Bronchus (tissue), 1 donor: ENCODE measurements around the genes COCH and HECTD1.

DNA sequence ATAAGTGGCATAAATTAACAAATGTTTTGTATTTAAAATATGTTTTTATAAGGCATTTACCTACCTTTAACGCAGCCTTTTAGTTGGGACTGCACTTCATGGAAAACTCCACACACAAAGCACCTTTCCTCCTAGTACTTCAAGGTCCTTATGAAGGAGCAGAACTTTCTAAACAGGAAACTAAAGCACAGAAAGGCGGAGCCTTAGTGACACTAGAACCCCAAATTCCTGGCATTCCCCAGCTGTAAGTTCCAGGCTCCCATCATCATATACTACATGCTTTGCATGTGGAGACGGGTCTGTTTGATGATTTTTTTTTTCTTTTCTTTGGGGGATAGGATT is 39.5 kb downstream of the STXBP6 start:
- PRO-cap, result no peak

GRCh38 chr14:26143197-26143396 is 454.7 kb downstream of the NOVA1 start:
- PRO-cap, result no peak

GRCh38 chr14:28038257-28038527 is 728.4 kb upstream of the FOXG1 start:
- PRO-cap, result no peak

DNA sequence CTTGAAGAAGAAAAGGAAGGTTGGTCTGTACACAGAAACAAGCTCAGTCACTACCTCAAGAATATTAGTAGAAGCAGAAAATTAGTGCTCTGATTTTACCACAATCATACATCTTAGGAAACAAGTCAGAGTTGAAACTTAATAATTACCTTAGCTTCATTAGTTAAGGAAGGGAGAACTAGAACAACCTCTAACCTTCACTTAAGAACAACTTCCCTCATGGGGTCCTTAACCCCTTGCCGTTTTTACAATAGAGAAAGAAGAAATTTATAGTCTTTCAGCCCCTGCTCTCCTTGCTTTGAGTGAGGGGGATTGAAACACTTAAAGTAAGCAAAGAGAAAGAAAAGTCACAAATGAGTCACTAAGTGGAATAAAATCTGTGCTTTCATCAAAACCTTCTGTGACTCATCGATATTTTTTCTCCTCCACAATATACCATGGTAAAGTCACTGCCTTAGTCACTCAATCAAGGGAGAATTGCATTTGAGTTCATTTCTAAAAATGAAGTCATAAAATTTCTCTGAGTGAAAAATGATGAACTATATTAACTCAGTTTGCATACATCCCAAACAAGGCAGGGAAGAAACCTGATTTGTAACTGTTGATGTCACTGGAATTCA is 470.1 kb downstream of the FOXG1 start:
- PRO-cap, result no peak

DNA sequence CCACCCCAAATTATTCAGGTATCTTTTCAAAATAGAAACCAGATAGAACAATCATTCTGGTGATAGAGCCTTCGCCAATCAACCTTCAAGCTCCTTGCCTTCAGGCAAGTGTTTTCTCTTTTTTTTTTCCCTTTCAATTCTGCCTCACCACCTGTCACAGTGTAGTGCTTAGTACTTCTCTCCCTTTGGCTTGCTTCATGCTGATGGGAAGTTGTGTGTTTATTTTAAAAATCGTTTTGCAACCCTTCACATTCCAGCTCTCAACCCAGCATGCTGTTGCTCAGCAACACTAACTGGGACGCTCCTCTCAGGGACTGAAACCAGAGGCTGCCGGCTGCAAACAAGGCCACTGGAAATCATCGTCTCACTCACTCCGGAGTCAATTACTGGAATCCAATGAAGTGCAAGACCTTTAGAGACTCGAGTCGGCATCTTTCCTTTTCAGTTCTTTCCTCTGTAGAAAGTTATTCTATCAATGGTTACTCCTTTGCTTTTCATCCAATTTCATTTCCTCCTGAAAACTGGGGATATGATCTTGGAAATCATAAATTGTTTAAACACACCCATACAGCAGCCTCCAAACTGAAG is 342.6 kb downstream of the PRKD1 start:
- PRO-cap, result no peak

DNA sequence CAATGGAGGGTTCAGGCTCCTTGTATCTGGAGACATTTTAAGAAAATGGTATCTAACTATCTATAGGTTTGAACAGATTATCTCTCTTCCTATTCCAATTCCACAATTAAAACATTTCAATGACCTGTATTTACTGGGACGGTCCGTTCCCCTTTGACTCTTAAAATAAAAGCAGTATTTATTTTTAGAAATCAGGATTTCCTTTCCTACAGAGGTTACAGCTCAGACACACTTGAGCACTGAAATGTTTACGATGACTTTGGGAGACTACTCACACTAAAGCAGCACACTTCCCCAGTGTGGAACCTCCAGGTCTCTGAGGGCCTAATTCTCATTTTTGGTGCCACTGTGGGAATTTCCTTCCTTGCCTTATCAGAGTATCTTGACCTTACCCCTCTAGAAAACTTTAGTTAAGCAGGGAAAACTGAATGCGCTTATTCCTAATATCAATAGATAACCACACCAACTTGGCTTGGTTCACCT is 181.8 kb downstream of the PRKD1 start:
- PRO-cap, result no peak

- PRO-cap, result no peak
Measured at GRCh38 chr14:29879100-29879598, 48.5 kb downstream of the PRKD1 start.

DNA sequence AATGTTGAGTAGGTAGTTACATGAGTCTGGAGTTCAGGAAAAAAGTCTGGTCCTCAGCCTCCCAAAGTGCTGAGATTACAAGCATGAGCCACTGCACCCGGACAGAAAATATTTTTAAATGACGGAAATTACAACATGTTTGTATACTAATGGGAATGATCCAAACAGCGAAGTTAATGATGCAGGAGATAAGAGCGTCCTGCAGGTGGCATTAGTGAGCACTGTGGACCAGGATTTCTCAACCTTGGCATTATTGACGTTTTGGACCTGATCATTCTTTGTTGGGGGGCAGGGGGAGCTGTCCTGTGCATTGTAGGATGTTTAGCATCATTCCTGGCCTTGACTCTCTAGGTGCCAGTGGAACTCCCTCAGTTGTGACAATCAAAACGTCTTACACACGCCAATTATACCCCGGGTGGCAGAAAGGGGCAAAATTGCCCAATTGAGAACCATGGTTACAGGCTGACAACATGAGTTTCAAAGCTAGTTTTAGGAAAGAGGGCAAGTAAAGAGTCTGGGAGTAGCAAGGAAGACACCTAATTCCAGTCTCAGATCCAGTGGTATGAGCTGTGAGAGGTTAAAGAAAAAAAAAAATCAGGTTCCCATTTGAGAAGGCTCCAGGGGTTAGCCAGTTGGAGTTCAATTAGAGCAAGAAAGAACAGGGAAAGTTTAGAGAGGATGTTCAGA is 34.2 kb downstream of the SCFD1 start:
- PRO-cap, result no peak

- PRO-cap, result no peak
Measured at GRCh38 chr14:30873970-30875029, at the start of gene COCH. COCH (plus strand) TSS chr14:30874559.

GRCh38 chr14:30929067-30930112 is 55.0 kb downstream of the COCH start:
- PRO-cap, result no peak

DNA sequence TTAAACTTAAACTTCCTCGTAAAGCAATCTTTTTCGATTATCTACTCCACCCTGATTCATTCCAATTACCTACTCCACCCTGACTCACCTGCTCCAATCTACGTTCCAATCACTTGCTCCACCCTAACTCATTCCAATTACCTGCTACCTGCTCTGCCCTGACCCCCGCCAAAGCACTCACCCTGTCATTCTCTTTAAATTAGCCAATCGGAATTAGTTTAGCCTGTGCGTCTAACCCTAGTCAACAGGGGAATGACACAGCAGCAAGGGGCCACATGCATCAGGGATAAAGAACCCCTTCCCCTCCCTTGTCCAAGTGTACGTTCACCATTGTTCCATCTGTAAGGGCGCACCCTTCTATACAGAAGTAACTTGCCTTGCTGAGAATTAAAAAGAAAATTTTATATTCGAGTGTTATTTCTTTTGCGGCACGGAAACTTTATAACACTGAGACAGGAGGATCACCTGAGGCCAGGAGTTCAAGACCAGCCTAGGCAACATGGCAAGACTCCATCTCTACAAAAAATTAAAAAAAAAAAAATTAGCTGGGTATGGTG is 53.3 kb upstream of the AP4S1 start:
- PRO-cap, result no peak

DNA sequence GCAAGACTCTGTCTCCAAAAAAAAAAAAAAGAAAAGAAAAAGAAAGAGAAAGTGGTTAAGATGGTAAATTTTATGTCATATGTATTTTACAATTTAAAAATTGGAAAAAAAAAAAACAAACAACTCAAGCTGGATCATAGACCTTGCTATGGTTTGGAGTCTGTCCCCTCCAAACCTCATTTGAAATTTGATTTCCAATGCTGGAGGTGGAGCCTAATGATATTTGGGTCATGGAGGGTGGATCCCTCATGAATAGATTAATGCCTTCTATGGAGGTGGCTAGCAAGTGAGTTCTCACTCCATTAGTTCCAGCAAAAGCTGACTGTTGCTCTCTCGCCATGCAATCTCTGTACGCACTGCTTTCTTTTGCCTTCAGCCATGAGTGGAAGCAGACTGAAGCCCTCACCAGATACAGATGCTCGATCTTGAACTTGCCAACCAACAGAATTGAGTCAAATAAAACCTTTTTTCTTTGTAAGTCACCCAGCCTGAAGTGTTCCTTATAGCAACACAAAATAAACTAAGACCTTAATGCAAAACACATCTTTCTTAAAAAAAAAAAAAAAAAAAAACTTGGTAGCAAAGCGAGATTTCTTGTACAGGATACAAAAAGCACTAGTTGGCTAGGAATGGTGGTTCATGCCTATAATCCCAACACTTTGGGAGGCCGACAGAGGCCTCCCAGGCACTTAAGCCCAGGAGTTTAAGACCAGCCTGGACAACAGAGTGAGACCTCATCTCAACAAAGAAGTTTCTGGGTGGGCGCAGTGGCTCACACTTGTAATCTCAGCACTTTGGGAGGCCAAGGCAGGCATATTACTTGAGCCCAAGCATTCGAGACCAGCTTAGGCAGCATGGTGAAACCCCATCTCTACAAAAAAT is 22.0 kb upstream of the AP4S1 start:
- PRO-cap, result no peak

GRCh38 chr14:31090610-31091332 is 64.6 kb upstream of the STRN3 start:
- PRO-cap, result bidirectional peak, plus-strand start at chr14:31091103, minus-strand start at chr14:31090885

DNA sequence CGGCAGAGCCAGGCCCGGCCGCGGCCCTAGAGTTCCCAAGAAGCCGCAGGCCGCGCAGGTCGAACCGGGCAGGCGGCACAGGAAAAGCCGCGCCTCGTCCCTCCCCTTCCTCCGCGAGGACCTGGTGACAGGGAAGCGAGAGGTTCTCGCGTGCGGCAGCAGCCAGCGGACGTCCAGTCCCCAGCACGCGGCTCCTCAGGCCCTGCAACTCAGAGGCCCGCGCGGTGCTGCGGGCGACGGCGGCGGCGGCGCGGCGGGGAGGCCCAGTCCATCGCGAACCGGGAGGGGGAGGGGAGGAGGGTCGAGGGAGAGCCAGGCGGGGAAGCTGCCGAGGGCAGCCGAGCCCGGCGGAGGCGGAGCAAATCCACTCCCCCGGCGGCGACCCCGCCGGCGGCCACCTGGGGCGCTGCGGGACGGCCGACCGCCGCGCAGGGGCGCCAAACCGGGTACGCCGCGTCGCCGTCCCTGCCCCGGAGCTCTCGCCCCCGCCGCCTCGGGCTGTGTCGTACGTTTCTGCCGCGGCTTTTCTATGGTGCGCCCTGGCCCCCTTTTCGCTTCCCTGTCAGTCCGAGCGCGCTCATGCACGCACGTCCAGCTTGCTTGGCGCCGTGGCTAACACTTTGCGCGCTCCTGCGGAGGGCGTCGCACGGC is at the start of gene HECTD1:
HECTD1 (minus strand) TSS at position 355 of the 651 bp plus-strand sequence.
- PRO-cap, result bidirectional peak, plus-strand start at position 554 of the sequence, minus-strand start at position 280 of the sequence

DNA sequence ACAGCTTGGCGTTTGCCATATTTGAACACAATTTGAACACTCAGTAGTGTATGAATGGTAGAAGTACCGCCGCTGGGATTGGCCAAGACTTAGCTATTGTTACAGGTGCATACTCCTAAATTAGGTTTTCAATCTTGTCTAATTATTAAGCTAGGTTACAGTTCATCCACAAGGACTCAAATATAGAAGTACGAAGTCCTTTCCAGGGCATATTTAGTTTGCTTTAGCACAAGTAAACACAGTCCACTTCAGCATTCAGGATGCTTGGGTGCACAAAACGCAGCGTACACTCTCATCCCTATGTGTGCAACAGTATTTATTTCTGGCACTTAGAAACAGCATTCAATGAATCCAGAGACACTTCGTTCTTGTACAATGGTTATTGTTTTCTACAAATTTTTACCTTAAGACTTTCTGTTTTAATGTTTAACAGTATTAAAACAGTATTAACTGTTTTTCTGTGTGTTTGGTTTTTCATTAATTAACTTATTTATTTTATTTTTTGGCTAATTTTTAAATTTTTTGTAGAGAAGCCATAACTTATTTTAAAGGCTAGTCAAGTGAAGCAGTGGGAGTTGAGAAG is 50.6 kb upstream of the HECTD1 start:
- PRO-cap, result no peak

DNA sequence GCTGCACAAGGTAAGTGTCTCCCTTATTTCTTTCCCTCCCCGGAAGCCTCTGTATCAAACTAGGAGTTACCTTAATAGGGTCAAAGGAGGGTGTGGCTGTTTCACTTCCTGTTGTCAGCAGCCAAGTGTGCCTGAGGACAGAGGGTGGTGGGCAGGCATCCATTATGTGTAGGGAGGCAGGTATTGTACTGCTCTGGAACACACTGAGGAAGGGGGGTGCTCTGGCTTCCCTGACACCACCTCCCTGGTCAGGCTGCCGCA is 132.1 kb upstream of the ARHGAP5 start:
- PRO-cap, result bidirectional peak, plus-strand start at position 124 of the sequence, minus-strand start at position 47 of the sequence

- PRO-cap, result no peak
Measured at GRCh38 chr14:31961766-31962459, 115.2 kb upstream of the ARHGAP5 start.

DNA sequence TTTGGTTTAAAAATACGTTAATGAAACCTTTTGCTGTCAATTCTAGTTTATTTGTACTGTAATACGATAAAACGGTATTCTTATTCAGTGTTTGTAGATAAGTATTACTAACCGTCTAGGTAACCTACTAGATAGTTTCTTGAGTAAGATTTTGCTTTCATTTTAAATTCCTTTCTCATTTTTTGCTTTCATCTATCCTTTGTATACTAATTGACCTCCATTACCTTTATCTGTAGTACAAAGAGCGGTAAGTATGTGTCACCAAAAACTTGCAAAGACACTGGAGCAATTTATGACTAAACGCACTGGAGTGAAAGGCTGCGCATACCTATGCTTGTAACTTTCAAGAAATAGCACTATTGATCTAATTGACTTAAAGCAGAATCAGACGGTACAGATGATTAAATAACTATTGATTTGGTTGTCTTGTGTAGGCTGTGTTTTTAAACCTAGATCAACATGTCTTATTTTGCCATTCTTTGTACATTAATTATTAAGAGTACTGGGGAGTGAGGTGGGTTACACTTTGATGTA is 1.8 kb downstream of the ARHGAP5 start:
- PRO-cap, result no peak

DNA sequence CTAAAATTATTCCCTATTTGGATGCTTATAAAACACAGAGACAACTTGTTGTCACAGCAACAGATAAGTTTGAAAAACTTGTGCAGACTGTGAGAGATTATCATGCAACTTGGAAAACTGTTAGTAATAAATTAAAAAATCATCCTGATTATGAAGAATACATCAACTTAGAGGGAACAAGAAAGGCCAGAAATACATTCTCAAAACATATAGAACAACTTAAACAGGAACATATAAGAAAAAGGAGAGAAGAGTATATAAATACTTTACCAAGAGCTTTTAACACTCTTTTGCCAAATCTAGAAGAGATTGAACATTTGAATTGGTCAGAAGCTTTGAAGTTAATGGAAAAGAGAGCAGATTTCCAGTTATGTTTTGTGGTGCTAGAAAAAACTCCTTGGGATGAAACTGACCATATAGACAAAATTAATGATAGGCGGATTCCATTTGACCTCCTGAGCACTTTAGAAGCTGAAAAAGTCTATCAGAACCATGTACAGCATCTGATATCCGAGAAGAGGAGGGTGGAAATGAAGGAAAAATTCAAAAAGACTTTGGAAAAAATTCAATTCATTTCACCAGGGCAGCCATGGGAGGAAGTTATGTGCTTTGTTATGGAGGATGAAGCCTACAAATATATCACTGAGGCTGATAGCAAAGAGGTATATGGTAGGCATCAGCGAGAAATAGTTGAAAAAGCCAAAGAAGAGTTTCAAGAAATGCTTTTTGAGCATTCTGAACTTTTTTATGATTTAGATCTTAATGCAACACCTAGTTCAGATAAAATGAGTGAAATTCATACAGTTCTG is 14.5 kb downstream of the ARHGAP5 start:
- PRO-cap, result no peak

GRCh38 chr14:32093332-32093814 is 16.3 kb downstream of the ARHGAP5 start:
- PRO-cap, result no peak